Cardiac ventricle fibroblast (primary cell): Measurements from ENCODE around the gene UST.

DNA sequence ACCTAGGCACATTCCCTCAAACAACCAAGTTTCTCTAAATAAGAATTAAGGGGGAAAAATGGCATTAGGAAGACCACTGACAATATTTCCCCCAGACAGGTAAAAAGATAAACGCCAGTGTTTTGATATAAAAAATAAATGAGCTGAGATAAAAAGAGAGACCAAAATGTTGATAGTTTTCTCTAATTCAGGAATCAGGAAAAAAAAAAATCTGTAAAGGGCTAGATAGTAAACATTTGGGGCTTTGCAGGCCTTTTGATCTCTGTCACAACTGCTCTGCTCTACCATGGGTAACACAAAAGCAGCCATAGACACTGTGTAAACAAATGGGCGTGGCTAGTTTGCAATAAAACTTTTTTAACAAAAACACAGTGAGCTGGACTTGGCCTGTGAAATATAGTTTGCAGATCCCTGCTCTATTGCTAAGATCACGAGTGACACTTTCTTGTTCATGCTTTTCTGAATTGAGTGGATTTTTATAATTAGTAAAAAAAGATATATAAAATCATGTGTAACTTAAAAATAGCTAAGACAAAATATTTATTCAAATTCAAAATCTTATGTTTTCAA, 219.1 kb upstream of the STXBP5 start:
- RAMPAGE, long total RNA: no peak

- RAMPAGE, long total RNA: no peak
Measured at GRCh38 chr6:147175315-147175514, 29.0 kb upstream of the STXBP5 start.

GRCh38 chr6:147214627-147215656, 10.7 kb downstream of the STXBP5 start:
- RAMPAGE, long total RNA: no peak

DNA sequence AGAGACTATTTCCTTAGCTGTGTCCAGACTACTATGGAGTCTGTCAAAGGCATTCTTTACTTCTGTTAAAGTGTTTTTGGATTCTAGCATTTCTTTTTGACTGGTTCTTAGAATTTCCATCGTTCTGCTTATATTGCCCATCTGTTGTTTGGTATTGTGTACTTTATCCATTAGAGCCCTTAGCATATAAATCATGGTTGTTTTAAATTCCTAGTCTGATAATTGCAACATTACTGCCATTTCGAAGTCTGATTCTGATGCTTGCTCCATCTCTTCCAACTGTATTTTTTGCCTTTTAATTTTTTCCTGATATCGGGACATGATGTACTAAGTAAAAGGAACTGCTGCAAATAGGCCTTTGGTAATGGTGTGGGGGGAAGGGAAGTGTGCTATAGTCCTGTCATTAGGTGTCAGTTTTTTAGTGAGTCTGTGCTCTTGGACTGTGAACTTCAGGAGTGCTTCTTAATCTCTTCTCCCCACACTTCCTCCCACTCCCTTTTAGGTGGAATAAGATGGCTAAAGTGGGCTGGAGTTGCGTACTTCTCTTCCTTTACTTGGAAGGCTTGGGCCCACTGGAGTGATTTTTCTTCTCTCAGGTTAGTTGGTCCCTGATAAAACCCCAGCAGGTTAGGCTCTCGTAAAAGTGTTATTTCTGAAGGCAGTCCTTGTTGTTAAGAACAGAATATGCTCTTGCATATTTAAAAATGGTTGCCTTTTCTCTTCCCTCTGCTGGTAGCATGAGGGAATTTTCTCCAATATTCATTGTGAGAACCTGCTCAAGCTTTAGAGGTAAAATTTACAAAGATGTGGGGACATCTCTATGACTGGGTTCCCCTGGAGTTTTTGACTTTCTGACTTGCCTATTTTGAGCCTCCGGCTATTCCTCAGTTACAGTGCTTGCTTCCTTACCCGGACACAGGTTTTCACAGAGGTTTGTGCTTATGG, 18.1 kb downstream of the STXBP5 start:
- RAMPAGE, long total RNA: no peak

DNA sequence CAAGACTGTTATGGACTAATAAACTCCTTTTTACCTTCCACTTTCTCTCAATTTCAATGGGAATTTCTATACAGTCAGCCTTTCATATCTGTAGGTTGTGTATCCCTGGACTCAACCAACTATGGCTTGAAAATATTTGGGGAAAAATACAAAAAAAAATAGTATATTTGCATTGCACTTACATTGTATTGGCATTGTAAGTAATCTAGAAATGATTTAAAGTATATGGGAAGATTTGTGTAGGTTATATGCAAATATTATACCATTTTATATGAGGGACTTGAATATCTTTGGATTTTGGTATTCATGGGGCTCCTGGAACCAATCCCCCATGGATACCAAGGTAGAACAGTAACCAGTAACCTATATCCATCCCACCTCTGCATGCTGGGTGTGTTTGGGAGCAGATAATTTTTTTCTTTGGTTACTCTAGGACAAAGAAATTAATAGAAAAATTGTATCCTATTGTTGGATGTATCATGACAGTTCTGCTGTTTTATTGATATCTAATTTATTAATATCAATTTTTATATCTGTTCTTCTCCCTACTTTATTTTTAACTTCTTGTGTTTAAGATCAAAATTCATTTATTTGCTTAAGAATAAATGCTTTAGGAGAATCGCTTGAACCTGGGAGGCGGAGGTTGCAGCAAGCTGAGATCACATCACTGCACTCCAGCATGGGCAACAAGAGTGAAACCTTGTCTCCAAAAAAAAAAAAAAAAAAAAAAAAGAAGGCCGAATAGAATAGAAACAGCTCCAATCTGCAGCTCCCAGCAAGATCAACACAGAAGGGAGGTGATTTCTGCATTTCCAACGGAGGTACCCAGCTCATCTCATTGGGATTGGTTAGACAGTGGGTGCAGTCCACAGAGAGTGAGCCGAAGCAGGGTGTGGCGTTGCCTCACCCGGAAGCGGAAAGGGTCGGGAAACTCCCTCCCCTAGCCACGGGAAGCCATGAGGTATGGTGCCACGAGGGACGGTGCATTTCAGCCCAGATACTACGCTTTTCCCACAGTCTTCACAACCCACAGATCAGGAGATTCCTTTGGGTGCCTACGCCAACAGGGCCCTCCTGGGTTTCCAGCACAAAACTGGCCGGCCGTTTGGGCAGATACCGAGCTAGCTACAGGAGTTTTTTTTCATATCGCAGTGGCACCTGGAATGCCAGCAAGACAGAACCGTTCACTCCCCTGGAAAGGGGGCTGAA, 46.4 kb downstream of the STXBP5 start:
- RAMPAGE, long total RNA: no peak

DNA sequence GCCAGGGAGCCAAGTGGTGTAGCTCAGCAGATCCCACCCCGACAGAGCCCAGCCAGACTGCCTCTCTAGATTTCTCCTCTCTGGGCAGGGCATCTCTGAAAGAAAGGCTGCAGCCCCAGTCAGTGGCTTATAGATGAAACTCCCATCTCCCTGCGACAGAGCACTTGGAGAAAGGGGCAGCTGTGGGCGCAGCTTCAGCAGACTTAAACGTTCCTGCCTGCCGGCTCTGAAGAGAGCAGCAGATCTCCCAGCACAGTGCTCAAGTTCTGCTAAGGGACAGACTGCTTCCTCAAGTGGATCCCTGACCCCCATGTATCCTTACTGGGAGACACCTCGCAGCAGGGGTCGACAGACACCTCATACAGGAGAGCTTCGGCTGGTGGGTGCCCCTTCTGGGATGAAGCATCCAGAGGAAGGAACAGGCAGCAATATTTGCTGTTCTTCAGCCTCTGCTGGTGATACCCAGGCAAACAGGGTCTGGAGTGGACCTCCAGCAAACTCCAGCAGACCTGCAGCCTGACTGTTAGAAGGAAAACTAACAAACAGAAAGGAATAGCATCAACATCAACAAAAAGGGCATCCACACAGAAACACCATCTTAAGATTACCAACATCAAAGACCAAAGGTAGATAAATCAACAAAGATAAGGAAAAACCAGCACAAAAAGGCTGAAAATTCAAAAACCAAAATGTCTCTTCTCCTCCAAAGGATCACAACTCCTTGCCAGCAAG, 47.4 kb downstream of the STXBP5 start:
- RAMPAGE, long total RNA: no peak

DNA sequence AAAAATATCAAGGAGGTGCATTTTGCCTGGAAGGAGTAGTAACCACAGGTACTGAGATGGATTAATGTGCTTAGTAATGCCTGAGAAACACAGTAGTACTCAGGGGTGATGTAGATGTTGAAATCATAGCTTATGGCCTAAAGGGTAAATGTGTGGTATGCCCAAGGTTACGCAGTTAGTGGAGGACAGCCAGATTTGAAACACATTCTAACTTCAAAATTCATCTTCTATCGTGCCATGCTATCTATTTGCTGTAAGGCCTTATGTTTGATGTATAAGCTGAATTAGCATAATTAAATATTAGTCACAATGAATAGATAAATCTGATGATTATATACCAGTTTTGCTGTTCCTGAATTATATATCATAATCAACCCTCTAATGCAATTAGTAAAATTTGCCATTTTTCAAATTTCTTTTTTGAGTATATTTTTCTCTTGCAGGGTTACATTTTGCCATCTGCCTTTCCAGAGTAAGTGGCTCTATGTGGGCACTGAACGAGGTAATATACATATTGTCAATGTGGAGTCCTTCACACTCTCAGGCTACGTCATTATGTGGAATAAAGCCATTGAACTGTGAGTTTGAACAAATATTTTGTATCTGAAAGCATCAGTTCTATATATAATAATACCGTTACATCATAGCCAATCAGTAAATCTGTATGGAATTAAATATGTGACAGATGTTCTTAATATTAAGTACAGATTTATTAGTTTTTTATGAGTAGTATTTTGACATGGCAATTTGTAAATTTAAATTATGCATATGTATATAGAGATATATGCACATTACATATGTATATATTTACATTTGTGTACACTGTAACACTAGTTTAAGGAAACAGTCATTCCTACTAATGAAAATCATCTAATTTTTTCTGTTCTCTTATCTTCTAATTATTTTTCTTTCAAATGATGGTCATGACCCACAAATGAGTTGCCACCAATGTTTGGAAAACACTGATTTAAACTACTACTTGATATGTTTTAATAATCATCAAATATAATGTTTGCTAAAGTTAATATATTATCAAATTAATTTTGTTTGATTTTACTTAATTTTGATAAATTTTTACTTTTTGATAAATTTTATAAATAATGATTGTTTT, 56.3 kb downstream of the STXBP5 start:
- RAMPAGE, long total RNA: no peak

DNA sequence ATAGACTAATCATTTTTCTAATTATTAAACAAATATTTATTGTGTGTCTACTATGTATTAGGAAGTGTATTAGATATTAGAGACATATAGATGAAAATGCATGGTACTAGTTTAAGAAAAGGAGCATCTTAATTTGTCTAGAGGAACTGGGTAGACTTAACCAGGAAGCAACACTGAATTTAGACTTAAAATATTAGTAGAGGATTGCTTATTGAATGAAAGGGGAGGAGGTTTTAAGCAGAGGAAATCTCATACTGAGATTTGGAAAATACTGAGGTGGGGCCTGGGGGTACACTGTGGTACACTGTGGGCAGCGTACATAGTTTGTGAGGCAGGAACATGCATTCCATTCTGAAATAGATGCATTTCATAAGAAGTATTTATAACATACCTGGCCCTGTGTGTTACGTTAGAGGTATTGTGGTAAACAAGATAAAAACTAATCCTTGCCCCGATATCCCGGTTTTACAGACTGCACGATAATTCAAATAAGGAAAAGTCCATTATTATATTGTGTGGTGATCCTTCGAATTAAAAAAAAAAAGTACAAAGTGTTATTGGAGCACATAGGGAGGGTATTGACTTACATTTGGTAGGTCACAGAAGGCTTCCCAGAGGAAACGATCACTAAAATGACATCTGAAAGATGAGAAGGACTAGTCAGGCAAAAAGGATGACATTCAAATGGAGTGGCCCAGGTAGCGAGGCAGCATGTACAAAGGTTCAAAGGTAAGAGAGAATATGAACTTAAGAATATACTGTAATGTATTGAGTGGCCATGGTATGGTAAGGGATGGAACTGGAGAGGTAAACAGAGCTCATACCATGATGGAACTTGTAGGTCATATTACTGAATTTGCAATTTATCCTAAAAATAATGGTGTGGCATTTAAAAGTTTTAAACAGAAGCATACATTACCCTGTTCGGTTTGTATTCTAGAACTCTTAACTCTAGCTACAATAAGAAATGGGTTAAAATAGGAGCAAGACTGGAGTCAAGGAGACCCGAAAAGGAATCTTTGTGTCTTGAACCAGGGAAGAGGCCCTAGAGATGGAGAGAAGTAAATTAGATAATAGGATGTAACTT, 61.5 kb downstream of the STXBP5 start:
- RAMPAGE, long total RNA: no peak

DNA sequence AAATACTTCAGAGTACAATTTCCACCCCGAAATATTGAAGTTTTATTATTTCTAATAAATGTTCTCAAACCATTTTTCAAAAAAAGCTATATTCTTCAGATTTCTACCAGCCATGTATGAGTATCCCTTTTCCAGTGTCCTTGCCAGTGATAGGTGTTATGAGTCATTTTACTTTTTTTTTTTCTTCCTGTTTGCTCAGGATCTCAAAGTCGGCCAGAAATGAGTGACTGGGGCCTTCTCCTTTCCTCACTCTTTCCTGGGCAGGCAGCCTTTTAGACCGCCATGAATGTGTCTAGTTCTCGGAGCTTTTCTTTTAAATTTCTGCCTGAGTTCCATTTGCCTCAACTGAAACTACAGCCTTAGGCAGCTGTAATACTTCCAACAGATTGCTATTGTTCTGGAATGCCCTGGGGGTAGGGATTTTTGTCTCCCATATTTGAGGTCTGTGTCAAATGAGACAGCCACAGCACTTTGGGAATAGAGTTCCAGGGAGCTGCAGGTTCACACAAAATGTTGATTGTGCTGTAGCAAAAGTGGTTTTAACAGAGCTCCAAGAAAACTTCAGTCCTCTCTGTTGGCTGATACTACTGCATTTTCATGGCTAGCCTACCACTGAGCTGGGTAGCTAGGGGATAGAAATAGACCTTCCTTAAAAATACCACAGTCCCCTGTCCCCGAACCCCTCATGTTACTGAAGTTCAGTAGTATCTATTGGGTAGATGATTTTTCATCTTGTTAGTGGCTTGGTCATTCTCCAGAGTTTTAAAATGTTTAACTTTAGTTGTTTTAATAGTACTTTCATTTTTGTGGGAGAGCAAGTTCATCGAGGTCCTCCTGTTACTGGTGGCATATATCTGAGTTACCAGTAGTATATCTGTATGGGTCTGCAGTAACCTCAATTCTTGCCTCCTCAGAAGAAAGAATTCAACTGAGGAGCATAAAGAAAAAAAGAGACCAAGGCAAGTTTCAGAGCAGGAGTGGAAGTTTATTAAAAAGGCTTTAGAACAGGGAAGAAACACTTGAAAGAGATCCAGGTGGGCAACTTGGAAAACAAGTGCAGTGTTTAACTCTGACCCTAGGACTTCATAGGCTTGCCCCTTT, 83.9 kb downstream of the STXBP5 start:
- RAMPAGE, long total RNA: no peak

DNA sequence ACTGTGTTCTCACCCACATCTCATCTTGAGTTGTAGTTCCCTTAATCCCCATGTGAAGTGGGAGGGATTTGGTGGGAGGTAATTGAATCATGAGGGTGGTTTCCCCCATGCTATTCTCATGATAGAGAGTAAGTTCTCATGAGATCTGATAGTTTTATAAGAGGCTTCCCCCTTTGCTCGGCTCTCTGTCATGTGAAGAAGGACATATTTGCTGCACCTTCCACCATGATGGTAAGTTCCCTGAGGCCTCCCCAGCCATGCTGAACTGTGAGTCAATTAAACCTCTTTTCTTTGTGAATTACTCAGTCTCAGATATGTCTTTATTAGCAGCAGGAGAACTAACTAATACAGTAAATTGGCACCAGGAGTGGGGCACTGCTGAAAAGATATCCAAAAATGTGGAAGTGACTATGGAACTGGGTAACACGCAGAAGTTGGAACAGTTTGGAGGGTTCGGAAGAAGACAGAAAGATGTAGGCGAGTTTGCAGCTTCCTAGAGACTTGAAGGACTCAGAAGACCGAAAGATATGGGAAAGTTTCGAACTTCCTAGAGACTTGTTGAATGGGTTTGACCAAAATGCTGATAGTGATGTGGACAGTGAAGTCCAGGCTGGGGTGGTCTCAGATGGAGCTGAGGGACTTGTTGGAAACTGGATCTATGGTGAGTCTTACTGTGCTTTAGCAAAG, 99.1 kb downstream of the STXBP5 start:
- RAMPAGE, long total RNA: no peak

DNA sequence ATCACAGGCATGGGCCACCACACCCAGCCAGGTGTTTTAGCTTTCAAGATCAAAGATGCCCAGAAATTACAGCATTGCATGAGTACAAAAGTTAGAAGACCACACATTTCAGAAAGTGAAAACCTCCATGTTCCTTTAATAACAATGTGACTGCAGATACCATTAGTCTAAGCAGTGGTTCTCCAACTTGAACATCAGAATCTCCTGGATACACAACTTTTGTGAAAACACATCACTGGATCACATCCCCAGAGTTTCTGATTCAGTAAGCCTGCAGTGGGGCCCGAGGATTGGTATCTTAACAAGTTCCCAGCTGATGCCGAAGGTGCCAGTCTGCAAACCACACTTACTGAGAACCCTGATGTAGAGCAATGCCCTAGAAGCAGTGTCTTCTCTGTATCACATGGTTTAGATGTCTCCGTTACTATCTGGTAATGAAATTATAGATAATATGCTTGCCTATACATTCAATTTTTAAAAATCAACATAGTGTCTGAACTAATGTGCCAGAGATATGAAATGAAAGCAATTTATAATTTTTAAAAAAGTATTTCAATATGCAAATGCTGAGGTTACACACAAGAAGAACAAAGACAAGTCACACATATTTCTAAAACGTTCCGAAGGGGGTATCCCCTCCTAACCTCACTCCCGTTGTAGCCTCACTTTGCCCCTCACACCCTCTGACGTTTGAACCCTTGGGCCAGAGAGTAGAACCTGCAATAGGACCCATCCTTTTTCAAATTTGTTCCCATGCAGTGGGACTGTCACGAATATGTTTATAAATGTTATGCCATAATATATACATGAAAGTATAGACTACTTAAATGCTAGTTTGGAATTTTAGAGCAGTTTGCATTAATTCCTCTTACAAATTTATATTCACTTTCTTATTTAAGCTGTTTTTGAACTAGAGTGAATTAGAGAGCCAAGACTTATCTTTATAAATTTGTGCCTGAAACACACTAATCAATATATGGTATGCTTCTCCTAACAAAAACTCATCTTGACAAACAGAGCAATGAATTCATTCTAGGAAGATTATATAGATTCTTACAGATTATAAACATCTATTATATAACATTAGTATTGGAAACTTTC, 115.4 kb upstream of the SAMD5 start:
- RAMPAGE, long total RNA: no peak

- RAMPAGE, long total RNA: no peak
Measured at GRCh38 chr6:148265023-148265625, 77.5 kb upstream of the SASH1 start.

- RAMPAGE, long total RNA: no peak
Measured at GRCh38 chr6:148342957-148343321, 301 bp downstream of the SASH1 start.

DNA sequence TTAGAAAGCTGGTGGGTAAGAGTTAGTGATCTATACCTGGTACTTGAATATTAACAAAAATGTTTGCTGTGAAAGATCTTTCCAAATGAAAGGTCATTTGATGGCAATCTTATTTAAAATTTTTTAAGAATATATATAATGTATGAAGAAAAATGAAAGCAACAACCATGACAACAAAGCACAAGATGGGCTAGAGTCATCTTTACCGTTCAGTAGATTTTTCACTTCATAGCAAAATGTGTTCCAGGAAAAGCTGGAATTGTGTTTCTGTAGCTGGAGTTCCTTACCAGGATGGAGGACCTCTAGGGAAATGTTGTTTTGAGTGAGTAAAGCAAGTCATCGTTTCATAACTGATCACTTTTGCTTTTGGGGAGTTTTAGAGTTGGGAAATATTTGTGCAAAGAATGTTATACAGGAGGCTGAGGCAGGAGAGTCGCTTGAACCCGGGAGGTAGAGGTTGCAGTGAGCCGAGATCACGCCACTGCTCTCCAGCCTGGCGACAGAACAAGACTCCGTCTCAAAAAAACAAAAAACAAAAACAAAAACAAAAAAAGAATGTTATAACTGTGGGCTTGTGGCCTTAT, 151.6 kb downstream of the SASH1 start:
- RAMPAGE, long total RNA: no peak

- RAMPAGE, long total RNA: no peak
Measured at GRCh38 chr6:148682903-148683447, 63.9 kb upstream of the UST start.

GRCh38 chr6:148746073-148747160, at the start of gene UST:
UST (plus strand) TSS chr6:148747030.
- RAMPAGE, long total RNA: no peak

DNA sequence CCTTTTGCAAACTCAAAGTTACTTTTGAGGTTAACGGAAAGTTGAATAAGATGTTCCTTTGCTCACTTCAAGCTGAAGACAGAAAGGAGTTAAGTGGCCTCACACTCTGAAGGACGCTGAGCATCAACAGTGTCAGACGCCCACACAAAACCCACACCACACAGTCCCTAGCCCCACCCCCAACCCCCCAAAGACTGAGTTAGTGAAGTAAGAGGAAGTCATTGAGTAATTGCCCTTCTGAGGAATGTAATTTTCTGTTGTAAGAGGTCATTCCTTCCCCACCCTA, 45.8 kb upstream of the TAB2 start:
- RAMPAGE, long total RNA: no peak

DNA sequence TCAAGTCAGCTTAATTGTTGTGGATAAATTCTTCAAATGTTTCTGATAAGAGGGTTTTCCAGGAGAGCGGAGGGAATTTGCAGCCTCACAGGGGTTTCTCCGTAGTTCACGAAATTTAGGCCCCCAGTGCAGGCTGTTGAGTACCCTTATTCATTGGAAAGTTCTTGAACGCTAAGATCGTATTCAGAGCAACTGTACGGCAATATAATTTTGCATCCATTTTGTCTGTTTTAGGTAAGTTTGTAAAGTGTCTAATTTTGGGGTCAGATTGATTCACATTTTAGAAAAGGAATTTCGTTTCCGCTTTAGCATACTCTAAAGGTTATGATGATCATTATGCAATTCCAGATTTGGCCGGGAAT, 1.3 kb downstream of the TAB2 start:
- RAMPAGE, long total RNA: no peak

- RAMPAGE, long total RNA: no peak
Measured at GRCh38 chr6:149323764-149324277, 6.3 kb downstream of the TAB2 start.

DNA sequence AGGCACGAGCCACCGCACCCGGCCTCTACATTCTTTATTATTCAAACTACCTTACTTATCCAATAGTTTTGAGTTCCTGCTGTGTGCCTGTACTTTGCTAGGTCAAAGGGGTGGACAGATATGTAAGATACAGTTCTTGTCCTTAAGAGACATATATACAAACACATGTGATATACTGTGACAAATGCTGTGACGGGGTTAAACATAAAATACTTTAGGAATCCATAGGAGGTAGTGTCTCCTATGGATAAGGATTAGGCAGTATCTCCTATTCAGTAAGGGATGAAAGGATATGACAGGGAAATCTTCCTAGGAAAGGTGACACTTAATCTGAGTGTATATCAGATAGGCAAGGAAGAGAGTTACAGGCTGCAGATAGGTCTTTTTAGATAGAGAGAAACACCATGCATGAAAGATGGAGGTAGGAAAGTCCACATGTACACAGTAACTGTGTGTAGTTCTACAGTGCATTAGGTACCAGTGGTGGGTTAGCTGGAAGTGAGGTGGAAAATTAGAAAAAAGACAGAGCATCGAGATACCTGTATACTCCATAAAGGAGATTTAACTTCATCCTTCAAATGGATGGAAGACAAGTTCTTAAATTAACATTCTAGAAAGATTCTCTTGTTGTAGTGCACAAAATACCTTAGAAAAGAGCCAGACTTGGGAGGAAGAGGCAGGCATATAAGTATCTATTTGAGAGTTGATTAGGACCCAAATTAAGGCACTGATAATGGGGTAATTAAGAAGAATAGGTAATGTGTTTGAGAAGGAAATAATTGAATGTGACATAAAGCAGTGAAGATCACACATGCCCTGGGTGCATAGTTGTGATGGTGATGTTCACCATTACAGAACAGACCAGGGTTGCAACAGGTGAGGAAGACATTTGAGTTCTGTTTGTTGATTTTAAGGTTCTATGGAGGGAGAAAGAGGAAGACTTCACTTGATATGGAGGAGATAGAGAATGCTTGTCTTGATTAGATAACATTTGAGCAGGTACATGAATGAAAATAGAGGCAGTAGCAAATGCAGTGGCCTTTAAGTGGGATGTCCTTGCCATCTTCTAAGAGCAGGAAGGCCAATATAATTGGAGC, 11.4 kb downstream of the TAB2 start:
- RAMPAGE, long total RNA: no peak